Neural progenitor cell (in vitro differentiated cells): ENCODE measurements around a stretch of chr20.

DNA sequence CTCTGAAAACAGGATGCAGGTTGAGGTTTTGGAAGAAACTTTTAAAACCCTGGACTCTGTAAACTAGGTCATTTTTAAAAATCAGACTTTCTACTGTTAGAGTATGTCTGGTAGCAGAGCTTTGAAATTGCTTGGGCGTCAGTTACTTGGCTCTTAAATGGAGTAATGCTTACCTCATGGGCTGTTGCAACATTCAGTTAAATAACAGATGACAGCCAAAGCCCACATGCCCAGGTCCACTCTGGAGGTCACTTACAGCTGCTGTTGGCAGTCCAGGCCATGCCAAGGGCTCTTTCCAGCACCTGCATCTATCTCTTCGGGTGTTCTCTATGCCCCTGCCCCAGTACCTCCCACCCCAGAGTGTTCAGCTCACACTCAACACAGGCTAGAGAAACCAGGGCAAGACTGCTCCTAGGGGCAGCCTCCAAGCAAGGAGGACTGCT, 96.4 kb downstream of the BANF2 start:
- RAMPAGE, long total RNA: no peak

DNA sequence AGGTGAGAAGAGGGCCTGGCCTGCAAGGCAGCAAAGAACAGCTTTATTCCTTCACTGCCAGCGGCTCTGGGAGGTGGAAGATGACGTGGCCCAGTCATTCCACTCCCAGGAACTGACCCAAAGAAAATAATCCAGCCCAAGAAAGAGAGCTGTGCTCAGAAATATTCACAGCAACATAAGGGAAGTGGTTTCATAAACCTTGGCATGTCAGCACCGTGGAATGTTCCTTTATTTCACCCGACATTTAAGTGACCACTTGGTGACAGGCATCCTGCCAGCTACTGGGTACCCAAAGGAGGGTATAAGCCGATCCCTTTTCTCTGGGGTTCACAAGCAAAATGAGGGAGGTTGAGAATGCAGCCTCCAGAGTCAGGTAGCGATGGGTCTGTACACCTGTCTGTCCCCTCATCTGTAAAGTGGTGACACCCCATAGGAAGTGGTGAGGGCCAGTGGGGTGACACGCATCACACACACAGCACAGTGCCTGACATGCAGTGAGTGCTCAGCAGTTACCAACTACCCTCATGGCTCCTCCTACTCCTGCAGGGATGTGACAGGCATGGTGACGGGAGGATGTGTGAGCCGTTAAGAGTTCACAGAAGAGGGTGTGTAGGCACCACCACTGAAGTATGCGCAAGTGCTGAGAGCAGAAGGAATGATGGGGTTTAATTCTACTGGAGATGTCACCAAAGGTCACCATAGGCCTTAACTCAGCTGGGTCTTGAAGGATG, 124.9 kb downstream of the SNX5 start:
- RAMPAGE, long total RNA: no peak

DNA sequence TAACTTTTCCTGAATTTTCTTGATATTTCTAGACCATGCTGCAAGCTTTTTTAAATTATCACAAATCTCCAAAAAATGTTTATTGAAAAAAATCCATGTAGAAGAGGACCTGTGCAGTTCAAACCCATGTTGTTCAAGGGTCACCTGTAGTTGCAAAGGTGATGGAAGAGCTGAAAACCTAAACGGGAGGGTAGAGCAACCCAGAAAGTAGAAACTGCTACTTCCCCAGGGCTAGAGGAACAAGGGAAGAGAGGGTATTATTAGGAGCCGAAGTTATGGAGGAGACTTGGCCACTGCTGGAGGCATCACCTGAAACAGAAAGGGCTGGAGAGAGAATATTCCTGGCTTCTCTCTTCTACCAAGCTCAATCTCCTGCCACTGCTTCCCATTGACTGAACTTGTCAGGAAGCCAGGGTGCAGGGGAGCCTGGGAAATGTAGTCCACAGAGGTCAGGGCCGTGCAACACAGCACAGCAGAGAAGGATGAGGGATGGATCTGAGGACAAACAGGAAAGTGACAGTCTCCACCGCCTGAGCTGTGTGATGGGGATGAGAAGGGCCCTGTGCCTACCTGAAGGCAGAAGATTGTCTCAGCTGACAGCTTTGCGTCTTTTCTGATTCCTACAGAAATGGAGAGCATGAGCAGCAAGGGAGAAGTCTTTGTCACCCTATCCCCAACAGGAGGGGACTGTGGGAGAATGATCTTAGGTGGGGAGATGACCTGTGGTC, 114.4 kb downstream of the SNX5 start:
- RAMPAGE, long total RNA: no peak

DNA sequence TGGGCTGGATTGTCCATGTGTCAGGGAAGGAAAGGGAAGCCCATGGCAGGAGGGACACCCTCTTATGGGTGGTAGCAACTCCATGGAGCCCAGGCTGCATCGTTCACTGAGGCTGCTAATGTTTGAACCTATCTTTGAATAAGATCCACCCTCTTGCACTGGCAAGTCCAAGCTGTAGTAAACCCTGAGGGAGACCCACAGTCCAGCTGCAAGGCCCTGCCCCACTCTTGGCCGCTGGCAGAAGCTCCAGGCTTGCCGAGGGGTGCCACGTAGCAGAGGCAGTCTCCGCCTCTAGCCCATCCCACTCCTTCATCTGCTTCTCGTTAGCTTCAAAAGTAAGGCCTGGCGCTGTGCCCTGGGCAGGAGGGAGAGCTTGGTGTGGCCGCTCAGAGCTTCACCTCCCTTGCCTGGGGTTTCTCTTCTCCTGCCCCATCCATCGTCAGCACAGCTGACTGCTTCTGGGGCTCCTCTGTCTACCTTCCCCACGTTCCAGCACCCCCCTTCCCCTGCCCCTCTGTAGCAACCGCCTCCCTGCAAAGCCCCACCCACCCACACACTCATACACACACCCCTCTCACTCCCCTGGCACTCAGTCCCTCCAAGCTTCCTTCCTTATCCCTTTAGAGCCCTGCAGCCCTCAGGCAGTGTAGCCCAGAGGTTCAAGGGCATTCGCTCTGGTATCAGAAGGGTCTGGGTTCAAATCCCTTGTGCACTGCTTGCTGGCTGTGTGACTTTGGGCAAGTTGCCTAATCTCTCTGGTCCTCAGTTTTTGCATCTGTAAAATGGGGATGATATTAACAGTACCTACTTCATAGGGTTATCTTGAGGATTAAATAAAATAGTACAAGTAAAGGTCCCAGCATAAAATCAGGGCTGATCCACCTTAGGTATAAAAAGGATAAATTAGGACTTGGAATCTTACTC, 94.5 kb downstream of the SNX5 start:
- RAMPAGE, long total RNA: no peak

- RAMPAGE, long total RNA: no peak
Observed at GRCh38 chr20:17878451-17879139, 90.0 kb downstream of the SNX5 start.

GRCh38 chr20:17966762-17967539, 1.6 kb downstream of the SNX5 start:
- RAMPAGE, long total RNA: no peak

DNA sequence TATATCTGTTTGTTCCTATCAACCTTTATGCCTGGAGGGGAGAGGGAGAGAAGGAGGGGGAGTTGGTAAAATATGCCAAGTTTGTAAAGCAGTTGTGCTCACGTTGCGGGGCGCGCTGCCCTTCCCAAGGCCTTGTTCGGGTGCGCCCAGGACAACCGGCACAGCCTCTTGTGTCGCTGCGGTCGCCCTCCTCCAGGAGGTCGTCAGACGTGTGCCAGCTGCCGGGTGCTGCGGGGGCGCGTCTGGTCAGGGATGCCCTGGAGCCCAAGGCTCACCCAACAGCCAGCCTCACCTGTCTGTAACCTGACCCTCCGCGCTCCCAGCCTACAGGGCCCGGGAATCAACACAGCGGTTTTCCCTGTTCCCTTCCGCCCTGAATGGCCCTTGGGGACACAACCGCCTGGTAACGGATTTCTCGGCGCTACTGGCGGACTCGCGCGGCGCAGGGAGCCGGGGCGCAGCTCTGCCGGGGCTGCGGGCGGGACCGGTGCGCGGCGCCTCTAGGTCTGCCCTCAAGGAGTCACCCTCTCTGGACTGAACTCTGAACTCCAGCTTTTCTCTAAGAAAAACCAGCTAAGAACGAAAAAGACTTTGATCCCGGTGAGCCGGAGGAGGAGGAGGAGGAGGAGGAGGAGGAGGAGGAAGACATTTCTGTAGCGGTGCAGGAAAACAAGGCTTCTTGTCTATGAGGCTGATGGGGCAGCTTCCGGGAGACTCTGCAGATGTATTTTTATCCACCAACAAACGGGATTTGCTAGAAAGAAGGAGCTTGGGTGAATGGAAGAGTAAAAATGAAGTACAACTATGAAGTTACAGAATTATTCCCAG, 1.3 kb upstream of the OVOL2 start:
- RAMPAGE, long total RNA: no peak

GRCh38 chr20:18252536-18253689, 35.4 kb upstream of the ZNF133 start:
- RAMPAGE, long total RNA: no peak

DNA sequence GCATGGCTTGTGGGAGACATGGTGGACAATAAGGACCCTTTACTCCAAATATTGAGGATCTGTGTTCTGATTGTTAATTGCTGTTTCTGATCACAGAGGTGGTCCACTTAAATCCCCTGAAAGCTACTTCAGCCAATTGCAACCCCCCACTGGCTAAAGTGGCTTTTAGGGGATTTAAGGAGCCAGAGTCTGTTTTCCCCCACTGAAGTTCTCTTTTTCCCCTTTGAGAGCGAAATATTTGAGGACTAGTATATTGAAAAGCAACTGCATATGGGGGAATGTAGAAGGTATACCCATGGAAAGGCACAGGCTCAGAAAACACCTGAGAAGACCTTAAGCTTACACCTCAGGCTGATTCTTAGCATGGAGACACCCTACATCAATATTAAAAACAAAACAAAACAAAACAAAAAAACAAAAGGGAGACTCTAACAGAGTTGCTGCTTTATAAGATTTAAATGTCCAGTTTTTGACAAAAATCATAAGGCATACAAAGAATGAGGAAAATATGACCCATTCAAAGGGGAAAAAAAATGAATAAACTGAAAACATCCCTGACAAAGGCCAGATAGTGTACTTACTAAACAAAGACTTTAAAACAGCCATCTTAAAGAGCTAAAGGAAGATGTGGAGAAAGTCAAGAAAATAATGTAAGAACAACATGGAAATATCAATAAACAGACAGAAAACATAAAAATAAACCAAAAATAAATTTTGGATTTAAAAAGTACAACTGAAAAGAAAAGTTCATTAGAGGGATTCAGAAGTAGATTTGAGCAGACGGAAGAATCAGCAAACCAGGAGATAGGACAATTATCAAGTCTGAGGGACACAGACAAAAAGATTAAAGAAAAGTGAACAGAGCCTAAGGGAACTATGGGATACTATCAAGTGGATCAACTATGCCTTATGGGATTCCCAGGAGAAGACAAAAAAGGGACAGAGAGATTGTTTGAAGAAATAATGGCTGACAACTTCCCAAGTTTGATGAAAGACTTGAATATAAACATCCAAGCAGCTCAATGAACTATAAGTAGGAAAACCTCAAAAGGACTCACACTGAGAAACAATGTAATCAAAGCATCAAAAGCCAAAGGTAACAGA, 10.6 kb downstream of the ZNF133 start:
- RAMPAGE, long total RNA: no peak

- RAMPAGE, long total RNA: no peak
Observed at GRCh38 chr20:18495875-18496519, 1.0 kb downstream of the RBBP9 start.

DNA sequence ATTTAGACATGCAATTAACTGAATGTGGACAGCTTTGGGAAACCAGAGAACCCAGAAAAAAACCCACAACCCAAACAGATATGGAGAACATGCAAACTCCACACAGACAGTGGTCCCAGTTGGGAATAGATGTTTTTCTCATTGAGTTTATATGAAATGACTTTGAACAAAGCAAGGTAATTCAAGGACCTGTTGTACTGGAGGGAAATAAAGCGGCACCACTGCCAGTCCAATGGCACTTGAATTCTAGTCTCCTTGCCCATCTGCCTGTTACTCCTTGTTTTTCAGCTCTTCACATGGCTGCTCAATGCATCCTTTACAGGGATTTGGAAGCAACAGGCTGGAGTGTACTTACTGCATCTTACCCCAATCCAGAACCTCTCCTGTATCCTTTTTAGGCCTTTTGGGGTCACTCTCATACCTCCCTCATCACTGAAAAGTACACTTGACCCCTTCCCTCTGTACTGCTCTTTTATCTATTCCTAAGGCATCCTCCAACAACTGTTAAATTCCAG, 179.7 kb upstream of the SLC24A3 start:
- RAMPAGE, long total RNA: no peak

DNA sequence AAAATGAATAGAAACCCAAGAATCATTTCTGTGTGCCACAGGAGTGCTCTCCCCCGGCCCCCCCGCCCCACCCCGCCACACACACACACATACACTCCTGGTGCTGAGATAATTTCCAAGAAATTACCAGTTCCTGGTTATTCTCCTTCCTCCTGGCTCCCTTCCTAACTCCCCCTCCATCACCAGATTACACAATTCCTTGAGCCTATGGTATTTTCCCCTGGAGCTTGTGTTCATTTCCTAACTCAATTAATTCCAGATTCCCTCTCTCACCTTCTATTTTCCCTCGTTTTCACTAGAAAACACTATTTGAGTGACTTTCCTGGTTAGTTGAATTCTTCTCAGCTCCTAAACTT, 2.0 kb upstream of the SLC24A3 start:
- RAMPAGE, long total RNA: no peak

- RAMPAGE, long total RNA: no peak
Observed at GRCh38 chr20:19232644-19233385, 20.4 kb downstream of the SLC24A3 start.

GRCh38 chr20:19330859-19331545, 118.6 kb downstream of the SLC24A3 start:
- RAMPAGE, long total RNA: no peak

DNA sequence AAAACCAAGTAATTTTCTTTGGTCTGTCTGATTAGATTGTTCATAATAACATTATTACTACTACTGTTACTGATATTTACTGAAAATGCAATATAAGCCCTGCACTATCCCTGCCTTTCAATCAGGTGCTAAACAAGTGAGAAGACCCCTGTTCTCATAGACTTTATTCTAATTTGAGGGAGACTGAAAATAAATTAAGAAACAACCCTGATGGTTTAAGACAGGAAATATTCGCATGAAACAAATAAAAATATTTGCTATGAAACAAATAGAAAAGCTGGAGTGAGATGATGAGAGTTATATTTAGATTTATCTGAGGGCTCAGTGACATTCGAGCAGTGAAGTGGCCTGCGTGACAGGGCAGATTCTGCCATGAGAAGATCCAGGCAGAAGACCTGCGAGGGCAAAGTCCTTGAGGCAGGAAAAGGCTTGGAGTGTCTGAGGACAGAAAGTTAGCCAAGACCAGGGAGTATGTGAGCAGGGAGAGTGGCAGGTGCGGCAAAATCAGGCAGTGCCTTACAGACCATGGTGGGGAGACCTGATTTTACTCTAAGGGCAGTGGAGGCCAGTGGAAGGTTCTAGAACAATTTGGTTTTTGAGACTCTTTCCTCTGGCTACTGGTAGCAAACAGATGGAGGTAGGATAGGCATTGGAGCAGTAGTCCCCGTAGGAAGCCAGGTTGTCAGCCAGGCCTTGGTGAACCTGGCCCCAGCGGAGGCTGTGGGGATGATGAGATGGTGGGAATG, 67.0 kb upstream of the RIN2 start:
- RAMPAGE, long total RNA: no peak

- RAMPAGE, long total RNA: no peak
Observed at GRCh38 chr20:19786205-19786790, 28.2 kb downstream of the RIN2 start.

GRCh38 chr20:19795536-19796284, 37.7 kb downstream of the RIN2 start:
- RAMPAGE, long total RNA: no peak

GRCh38 chr20:19887883-19888770, 129.0 kb upstream of the NAA20 start:
- RAMPAGE, long total RNA: no peak

DNA sequence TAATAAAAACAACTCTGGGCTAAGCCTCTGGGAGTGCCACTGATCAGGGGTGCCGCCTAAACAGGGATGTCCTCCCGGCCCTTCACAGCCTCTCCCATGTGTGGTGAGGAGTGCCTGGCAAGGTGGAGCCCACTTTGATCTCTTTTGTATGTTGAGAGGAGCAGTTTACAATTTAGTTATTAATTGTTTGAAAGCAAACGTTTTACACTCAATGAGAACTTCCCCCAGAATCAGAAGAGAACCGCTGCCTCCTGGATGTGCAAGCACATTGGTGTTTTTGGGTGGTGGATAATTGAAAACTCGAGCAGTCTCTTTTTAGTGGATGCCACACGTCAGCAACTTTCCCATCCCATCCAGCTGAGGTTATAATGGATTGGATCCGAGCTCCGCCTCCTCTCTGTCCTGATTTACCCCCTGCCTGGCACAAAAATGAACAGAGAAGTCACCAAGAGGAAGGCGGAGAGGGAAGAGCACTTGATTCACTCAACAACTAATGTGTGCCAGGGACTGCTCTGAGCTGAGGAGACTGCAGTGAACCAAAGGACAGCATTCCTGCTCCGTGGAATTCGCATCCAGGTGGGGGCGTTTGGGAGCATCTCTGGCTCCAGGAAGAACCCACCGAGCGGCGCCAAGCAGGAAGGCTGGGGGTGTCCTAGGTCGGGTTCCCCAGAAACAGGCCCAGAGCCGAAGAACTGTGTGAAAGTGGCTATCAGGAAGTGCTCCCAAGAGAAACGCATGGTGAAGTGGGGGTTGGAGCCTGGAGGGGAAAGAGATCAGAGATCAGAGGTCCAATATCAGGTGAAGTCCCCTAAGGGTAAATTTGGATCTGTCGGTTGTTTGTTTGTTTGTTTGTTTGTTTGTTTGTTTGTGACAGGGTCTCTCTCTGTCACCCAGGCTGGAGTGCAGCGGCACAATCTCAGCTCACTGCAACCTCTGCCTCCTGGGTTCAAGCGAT, 95.9 kb upstream of the NAA20 start:
- RAMPAGE, long total RNA: no peak

DNA sequence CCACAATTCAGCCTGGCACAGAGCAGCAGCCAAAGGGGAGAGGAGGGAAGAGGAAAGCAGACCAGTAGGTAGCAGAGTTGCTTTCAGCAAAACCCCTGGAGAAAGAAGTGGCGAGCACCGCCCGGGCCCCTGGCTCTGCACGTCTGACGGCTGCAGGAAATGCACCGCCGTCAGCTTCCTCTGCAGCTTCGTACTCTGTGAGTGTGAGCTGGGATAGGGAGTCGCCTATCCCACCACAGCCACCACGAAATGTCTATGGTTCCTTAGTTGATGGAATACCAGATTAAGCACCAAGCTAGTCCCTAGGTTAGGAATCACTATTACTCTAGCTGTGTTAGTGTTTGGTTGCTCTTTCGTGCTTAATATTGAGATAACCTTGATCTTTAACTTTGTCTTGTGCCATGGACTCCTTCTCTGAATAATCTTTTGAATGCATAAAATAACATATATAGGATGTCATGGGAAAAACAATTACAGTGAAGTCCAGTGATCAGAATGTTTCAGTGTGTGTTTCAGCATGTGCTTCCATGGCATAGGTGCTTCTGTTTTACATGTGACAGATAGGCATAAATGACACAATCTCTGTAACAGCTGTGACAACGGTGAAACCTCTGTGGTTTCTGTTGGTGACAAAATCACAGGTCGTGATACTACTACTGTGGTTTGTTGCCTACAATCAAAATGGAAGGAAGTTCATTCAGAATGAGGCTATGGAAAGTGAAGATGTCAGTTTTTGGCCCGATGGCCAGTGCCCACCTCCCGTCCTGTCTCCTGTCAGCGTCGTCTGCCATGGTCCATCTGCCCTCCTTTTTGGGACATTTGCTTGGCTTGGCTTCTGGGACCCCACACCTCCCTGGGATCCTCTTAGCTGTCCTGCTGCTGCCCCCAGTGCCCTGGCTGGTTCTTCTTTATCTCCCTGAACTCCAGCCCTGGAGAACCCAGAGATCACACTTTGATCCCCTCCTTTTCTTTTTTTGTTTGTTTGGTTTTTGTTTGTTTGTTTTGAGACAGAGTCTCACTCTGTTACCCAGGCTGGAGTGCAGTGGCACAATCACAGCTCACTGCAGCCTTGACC, 79.6 kb upstream of the NAA20 start:
- RAMPAGE, long total RNA: no peak